Gastroesophageal sphincter (tissue), 4 donors: ENCODE measurements around a stretch of chr1.

DNA sequence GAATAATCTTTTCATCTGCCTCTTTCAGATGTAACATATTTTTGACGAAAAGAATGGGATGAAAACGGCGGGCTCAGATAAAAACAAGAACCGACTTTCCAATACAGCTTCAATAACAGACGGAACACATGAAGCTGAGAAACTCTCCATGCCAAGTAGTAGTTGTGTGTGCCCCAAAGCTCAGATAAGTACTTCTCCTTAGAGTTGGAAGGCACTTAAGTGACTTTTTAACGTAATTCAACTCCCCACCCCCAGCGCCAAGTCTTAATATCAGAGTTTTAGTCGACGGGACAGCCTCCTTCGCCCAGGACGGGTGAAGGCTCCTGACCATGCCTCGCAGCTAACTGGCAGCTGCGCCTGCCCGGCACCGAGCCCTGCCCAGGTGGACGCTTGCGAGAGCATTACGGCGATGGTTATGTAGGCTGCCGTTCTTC is 467 bp upstream of the LRRC8D start:
- PRO-cap, result no peak
- RAMPAGE, long total RNA, 4 experiments, result no peak in any of the 4 experiments

GRCh38 chr1:89833939-89834473 is 13.2 kb downstream of the LRRC8D start:
- PRO-cap, result no peak
- RAMPAGE, long total RNA, 4 experiments, result no peak in any of the 4 experiments

DNA sequence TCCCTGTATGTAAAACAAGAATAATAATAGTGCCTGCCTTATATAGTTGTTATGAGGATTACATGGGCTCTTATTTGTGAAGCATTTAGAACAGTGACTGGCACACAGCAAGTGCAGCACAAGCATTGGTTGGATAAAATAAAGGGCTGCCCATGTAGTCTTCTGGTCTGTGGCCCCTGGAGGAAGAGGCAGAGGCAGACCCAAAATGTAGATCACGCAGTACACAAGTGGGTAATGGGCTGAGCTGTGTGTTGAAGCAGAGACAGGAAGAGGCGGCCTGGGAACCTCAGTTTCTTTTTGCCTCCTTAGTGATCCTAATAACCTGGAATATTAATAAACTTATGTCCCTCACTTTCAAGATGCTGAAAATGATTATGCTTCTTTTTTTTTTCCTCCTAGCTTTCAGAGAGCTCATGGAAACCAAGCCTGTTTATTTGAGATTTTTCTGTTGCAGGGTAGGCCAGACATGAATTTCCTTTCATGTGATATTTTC is 42.4 kb downstream of the LRRC8D start:
- PRO-cap, result no peak
- RAMPAGE, long total RNA, 4 experiments, result no peak in any of the 4 experiments

DNA sequence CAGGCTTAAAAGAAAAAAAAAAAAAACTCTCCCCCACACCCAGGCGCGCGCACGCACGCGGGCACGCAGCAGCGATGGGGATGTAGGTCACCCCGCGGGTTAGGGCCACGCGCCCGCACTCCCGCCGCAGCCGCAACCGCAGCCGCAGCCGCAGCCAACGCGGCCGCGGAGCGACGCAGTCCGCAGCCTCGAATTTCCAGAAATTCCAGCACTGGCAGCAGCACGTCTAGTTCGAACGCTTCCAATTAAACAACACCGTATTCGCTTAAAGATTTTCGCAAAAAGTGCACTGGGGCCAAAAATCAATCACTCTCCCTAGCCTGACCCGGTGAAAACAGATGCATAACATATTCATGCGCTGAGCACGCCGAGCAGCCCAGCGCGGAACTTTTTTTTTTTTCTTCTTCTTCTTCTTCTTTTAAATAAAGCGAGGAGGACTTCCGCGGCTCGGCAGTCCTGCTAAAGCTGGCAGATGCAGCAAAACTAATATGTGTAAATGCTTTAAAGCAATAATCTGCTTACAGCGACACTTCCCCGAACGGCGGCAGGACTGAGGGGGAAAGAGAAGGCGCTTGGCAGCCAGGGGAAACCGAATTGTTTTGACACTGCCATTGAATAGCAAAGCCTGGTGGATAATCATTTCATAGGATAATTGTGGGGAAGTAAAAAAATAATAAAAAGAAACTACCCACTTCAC is 13.5 kb upstream of the BARHL2 start:
- PRO-cap, result no peak
- RAMPAGE, long total RNA, 4 experiments, result no peak in any of the 4 experiments

GRCh38 chr1:90974702-90975322 is 47.0 kb downstream of the ZNF644 start:
- PRO-cap, result no peak
- RAMPAGE, long total RNA, 4 experiments, result no peak in any of the 4 experiments

- PRO-cap, result unidirectional peak, plus-strand start at chr1:91021386; bidirectional peak, plus-strand start at chr1:91021576, minus-strand start at chr1:91021466; unidirectional peak, minus-strand start at chr1:91021798
- RAMPAGE, long total RNA, 4 experiments, result no peak in any of the 4 experiments
Measured at GRCh38 chr1:91020940-91021849, 640 bp downstream of the ZNF644 start.

GRCh38 chr1:91129405-91129937 is 107.6 kb upstream of the ZNF644 start:
- PRO-cap, result no peak
- RAMPAGE, long total RNA, 4 experiments, result no peak in any of the 4 experiments

DNA sequence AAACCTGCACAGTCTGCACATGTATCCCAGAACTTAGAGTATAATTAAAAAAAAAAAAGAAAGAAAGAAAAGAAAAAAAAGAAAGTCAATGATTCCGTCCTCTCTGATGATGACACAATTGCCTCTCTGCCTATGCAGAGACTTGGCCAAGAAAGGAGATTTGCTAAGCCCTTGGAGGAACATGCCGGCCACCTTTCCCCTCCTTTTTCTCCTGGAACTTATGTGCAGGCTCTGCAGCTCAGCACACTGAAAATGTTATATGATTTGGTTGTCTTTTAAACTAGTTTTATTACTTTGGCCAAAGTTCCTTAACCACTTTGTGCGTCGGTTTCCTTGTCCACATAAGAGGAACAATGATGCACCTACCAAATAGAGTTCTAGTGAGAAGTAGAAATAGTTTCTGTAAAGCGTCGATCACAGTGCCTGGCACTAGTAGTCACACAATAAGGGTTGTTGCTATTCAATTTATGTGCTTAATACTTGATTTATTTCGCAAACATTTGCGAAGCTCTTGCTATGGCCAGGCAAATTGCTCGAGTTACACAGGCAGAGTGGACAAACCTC is 111.5 kb upstream of the ZNF644 start:
- PRO-cap, result no peak
- RAMPAGE, long total RNA, 4 experiments, result no peak in any of the 4 experiments

DNA sequence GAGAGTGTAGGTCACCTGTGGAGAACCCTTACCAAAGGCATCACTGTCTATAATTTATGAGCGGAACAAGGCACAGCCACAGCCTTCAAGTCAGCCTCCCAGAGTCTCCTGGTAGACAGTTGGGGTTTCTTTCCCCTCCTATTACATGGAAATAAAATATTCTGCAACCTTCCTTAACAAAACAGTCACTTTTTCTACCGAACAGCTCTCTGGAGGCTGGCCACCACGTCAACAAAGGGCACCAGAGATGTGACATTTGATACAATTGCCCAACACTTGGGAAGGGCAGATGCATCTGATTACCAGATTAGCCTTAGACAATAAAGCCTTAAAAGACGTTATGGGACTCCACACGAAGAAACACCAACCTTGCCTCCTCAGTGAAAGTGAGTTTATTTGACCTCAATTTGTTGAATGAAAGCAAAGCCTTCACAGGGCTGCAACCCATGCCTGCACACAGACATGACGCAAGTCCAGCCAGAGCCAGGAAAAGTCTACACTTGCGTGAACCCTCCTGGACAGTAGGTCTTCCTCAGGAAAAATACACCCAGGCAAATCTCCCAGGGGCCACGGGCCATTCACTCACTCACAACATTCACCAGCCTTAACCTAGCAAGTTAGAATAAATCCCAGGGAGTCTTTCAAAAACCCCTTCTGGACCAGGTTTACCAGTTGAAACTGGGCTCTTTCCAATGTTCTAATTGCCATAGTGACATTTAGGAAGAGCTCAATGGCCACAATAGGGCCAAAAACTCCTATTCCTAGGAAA is 136.1 kb downstream of the TGFBR3 start:
- PRO-cap, result no peak
- RAMPAGE, long total RNA, 4 experiments, result no peak in any of the 4 experiments

- PRO-cap, result no peak
- RAMPAGE, long total RNA, 4 experiments, result no peak in any of the 4 experiments
Measured at GRCh38 chr1:91754309-91754875, 131.6 kb downstream of the TGFBR3 start.

- PRO-cap, result no peak
- RAMPAGE, long total RNA, 4 experiments, result no peak in any of the 4 experiments
Measured at GRCh38 chr1:91795224-91796008, 90.5 kb downstream of the TGFBR3 start.

DNA sequence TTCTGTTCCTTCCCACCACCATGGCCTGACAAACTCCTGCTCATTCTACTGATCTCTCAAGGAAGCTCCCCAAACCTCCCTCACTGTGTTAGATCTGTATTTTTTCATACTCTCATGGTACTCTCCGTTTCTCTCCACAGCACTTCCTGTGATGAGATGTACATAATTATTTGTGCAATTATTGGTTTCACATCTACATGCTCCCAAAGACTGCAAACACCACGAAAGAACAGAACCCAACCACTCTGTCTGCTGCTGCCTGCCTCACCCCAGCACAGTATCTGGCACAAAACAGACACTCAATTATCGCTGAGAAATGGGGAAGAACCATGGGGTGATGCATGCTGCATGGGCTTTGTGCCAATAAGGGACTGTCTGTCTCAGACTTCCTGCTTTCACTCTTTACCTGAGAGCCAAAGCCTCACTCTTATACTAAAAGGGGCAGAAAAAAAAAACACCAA is 82.2 kb downstream of the TGFBR3 start:
- PRO-cap, result no peak
- RAMPAGE, long total RNA, 4 experiments, result no peak in any of the 4 experiments

GRCh38 chr1:92176704-92177518 is 40.8 kb upstream of the C1orf146 start:
- PRO-cap, result no peak
- RAMPAGE, long total RNA, 4 experiments, result no peak in any of the 4 experiments

DNA sequence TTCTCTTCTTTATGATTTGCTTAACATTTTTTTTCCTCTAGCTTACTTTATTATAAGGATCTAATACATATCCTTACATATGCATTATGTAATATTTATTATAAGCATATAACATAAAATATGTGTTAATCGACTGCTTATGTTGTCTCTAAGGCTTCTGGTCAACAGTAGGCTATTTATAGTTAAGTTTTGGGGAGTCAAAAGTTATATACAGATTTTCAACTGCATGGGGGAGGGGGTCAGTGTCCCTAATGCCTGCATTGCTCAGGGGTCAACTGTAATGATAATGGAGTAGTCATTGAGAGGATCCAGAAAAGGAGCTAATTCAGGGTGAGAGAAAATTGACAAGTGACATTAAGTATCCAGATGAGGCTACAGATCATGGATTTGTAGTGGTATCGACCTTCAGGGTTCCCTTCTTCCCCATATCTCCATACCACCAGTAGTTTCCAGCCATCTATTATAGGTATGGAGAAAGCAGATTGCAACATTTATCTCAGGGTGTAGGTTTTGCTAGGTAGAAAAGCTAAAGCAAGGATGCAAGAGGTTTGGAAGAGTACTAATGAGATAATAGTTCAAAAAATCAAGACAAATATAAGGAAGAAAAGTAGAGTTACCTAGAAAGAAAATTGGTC is 65.0 kb downstream of the RPAP2 start:
- PRO-cap, result no peak
- RAMPAGE, long total RNA, 4 experiments, result no peak in any of the 4 experiments

GRCh38 chr1:92783554-92783945 is 1.4 kb downstream of the EVI5 start:
- PRO-cap, result no peak
- RAMPAGE, long total RNA, 4 experiments, result no peak in any of the 4 experiments

DNA sequence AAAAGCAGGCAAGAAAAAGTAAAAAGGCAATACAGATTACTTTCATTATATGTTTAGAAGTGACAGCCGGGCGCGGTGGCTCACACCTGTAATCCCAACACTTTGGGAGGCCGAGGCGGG is 686 bp upstream of the EVI5 start:
- PRO-cap, result unidirectional peak, plus-strand start at position 48 of the sequence
- RAMPAGE, long total RNA, 4 experiments, result no peak in any of the 4 experiments

- PRO-cap, result no peak
- RAMPAGE, long total RNA, 4 experiments, result no peak in any of the 4 experiments
Measured at GRCh38 chr1:92804652-92805293, 19.9 kb upstream of the EVI5 start.

DNA sequence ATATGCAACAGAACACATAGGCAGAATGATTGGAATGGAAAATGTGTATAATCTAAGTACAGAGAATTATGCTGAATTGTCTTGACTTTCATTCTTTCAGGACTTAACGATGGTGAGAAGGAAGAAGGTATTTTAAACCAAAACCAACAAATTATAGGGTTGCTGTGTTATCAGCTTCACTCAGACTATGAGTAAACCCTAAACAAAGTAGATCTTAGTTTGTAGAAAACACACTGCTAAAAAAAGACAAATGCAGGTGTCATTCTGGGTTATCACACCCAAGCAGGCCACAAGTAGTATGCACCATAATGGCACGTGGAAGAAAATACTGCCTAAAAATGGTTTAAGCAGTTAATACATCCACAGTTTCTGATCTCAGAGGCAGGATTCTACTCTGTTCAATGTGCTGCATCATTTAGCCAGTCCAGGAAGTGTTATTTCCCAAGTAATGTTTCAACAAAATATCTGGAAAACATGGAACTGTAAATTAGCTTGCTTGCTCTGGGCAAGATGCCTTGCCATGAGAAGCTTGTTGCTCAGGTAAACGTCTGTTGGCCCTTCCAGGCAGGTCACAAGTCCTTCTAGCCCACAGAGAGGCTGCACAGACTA is 4.2 kb downstream of the DIPK1A start:
- PRO-cap, result no peak
- RAMPAGE, long total RNA, 4 experiments, result no peak in any of the 4 experiments

DNA sequence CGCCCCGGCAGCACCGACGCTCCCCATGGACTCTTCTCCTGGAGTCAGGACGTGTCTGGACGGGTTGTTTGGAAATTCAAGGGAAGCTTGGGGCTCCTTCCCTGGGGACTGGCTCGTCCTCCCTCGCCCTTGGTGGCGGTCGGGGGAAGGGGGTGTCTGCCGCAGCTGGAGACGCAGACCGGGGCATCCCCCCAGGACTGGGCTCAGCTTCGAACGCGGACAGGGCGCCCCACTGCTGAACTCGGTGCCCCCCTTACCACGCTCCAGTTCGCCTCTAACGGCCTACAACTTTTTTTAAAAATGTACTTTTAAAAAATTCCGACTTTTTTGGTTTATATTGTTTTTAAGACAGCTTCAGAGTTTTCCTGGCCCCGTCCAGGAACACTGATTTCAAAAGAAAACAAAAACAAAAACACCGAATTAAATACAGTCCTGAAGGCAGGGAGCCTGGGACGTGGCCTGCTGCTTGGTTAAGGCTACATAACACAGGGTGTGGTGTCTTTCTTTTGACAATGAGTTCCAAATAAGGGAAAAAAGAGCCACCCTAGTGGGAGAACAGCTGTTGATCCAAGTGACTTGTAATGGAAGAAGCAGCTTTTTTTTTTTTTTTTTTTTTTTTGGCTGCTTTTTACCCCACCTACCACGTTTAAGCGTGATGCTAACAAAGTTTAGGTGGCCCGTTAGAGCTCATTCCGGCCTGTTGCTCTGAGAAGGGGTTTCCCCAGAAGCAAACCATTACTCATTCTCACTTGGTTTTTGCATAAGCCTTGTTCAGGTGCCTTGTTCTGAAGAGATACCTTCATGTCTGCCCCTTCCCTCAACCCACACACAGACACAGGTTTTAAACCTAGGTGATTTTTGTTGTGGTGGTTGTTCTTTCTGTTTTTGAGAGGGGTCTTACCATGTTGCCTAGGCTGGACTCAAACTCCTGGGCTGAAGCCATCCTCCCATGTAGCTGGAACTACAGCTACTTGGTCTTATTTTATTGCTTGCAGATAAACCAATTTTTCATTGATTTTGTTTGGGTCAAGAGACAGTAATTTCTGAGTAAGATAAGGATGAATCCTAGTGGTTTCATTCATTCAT is 999 bp upstream of the DIPK1A start:
- PRO-cap, result unidirectional peak, minus-strand start at position 472 of the sequence
- RAMPAGE, long total RNA, 4 experiments, result no peak in any of the 4 experiments

DNA sequence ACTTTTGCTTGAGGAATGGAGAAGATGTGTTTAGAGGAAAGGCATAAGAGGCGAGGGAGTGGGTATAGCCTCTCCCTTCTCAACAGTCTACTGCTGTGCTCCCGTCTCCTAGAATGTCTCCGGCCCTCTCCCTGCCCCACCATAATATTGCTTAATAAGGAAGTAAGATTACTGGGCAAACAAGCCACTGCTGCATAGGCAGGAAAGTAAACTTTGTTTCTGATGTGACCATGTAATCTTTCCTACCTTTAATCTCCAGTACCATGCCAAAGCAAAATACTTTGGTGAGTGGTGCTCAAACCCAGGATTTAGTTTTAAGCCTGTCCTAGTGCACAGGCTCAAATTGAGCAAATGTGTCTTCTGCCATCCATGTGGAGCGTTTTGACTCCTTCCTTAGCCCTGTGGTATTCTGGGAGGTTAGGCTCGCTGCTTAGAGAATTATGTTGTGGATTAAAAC is 34.2 kb upstream of the DIPK1A start:
- PRO-cap, result no peak
- RAMPAGE, long total RNA, 4 experiments, result no peak in any of the 4 experiments